ENCODE measurements around the gene SGPP2.

GRCh38 chr2:219567282-219567892 is 4.0 kb downstream of the OBSL1 start:
- RRBS: 78% methylated on average over 10 of the region's 29 CpGs

DNA sequence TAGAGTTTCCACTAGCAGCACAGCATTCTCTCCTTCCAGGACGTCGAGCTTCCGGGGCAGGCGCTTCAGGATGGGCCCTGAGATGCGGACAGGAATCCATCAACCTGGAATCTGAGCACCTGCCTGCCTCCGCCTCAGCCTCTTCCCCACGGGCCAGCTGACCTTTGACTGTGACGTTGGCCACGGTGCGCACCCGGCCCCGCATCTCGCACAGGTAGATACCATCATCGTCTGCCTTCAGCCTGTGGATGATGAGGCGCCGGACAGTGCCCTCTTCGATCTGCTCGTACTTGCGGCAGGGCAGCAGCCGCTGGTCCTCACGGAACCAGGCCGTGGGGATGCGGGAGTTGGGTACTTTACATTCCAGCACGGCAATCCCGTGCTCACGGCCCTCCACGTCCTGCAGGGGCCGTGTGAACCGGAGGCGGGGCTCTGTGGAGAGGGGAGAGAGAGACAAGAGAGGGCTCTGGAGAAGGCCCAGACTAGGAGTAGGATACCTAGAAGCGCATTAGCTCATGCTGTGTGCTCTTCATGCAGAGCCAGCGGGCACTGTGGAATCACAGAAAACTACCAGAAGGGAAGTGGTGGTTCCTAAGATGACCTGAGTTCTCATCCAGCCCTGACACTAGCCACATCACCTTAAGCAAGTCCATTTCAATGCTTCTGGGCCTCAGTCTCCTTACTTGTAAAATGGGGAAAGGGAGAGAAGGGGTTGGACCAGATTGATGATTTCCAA is 3.3 kb downstream of the OBSL1 start:
- RRBS: 91% methylated on average over 9 of the region's 32 CpGs

DNA sequence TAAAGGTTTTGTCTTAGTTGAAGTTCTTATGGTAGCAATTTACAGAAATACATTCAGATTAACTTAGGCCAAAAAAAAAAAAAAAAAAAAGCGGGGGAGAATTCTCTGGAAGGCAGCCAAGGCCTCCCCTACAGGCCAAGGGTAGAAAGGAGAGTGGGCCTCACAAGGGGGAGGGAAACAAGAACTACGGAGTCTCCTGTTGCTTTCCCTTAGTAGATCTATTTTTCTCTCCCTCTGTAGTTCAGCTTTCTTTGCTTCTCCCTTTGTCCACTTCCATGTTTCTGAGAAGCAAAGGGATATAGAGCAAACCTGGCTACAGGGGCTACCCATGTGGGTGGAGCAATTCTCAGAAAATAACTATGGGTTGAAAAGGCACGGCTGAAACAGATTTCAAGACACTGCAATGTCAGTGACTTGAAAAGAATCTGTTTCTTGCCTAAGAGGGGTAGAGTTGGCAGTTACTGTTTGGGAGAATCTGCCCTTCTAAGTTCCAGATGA is 2.3 kb upstream of the STK11IP start:
- RRBS: no CpG with 5 or more reads among the region's 3 CpGs

GRCh38 chr2:219596947-219597437 is 665 bp upstream of the STK11IP start:
- RRBS: no CpG with 5 or more reads among the region's 12 CpGs

GRCh38 chr2:219607903-219608769 is 10.5 kb downstream of the STK11IP start:
- RRBS: 98% methylated on average over 5 of the region's 28 CpGs

DNA sequence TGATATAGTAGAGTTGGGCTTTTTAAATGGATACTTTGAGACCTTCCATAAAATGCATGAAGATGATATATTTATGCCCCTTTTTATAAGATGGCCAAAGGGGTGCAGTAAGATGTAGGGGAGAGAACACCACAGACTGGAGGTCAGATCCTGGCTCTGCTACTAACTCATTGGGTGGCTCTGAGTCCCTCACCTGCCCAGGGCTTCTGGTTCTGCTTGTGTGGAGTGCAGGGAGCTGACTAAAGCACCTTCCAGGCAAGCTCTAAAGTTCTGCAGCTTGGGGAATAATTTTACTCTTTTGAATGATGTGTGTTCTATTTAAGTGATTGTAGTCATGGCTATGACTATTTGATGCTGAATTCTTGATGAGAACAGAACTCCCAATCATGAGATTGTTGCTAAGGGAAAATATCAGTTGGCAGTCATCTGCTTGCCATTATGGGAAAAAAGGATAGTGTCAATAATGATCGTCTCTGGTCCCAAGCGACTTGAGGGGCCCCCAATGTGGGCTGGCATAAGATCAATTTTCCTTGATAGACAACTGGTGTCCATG is 131.5 kb downstream of the SLC4A3 start:
- RRBS: no CpG with 5 or more reads among the region's 2 CpGs

DNA sequence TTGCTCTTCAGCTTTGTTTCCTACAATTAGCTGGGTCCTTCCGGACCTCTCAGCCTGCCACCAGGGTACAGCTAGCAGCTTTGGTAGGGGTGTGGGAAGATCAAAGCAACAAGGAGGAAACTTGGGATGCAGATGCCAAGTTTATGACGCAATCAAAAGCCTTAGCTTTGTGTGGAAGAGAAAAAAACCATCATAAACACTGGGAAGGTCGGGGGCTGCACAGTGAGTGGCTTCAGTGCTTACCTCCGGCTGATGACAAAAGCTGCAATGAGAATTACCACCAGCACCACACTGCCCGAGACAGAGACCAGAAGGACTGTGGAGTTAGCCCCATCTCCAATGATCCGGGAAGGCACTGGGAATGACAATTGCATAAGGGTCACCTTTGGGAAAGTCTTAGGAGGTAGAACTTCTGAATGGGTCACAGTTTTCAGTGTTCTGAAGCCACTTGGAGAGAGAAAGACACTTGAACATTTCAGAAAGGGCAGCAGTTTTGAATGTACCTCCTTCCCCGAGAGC is 116.7 kb downstream of the EPHA4 start:
- RRBS: 82% methylated on average over 2 of the region's 7 CpGs

DNA sequence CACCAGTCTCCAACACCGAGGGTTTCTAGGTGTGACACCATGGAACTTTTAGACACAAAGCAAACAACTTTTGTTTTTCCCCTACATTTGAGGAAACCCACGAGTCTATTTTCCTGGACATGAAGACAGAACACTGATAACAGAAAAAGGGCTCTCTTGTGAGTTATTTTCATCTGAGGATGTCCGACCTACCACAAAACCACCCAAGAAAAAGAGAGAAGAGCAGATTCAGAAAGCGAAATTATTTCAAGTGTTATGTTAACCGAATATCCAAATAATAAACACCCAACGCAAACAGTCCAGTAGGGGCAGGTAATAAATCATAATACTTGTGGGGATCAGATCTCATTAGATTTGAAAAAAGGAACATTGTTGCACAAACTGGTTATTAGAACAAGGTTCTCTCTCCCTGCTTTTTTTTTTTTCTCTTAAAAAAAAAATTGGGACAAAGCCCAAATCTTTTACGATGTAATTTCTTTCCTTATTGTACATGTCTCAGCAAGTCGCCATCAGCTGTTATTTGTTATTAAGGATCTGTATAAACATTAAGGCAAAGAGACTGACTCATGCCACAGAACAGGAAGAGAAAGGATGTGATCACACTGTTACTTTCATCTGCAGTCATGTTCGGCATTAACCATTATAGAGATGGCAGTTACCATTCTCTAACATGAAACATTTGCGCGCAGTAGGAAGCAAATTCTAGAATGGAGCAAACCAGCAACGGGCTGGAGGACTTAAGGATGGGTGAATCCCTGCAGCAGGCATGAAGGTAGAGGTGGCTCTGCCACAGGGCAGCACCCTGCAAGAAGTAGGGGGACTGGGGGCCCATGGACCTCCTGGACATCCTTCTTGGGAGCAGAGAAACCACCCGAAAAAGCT is 42.1 kb downstream of the EPHA4 start:
- RRBS: no CpG with 5 or more reads among the region's 13 CpGs

GRCh38 chr2:222290907-222291900 is 7.6 kb downstream of the PAX3 start:
- RRBS: 8% methylated on average over 12 of the region's 48 CpGs

- RRBS: 2% methylated on average over 47 of the region's 87 CpGs
Observed at GRCh38 chr2:222423796-222424765, at the start of gene SGPP2. Gene SGPP2, plus strand, starts transcription at chr2:222424543.

DNA sequence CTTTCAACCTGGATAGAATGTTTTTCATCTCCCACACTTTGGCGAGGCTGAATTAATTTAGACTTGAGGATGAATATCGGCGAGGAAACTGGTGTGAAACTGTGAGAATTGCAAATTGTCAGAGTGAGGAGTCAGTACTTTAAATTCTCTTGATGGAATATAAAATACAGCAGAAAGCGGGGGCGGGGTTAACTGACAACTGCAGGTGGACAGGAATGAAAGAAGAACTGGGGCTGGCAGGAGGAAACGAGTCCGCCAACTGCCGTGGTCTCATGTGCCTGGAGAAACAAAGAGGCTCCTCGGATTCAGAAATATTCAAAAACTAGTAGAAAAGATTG is 44.2 kb downstream of the MOGAT1 start:
- RRBS: no CpG with 5 or more reads among the region's 9 CpGs

DNA sequence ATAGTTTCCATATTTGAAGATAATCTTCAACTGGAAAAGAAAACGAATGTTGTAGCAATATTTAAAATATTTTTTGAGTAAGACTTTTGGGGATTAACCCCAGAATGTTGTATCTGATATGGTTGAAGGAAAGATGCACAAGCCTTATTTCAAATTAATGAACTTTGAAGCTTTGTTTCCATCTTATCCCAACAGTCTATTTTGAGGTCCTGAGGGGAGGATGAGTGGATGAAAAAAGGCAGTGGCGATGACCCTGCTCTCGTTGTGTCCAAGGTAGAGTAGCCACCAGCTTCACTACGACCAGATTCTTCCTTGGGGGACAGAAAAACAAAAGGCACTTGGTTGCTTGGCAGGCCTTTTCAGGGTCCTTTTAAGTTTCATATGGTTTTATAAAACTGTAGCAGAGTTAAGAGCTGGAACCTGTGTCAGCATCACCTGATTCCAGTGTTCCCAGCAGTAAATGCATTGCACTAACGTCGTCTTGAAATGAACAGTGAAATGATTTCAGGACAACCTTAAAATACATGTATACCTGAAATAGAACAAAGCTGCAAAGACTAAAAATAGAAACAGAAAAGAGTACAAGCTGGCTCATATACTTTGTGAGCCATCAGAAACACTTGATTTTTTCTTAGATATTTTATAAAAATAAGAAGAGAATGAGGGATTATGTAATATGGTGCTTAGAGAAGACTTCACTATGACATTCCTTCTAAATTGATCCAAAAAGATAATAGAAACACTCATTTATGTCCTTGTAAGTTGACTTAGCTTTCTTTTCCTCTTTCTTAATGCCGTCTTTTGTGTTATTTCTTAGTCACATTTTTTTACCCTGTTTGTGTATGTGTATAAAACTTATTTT is 51.9 kb downstream of the ACSL3 start:
- RRBS: no CpG with 5 or more reads among the region's 7 CpGs

GRCh38 chr2:223050711-223051674 is 997 bp upstream of the KCNE4 start:
- RRBS: no CpG with 5 or more reads among the region's 14 CpGs

DNA sequence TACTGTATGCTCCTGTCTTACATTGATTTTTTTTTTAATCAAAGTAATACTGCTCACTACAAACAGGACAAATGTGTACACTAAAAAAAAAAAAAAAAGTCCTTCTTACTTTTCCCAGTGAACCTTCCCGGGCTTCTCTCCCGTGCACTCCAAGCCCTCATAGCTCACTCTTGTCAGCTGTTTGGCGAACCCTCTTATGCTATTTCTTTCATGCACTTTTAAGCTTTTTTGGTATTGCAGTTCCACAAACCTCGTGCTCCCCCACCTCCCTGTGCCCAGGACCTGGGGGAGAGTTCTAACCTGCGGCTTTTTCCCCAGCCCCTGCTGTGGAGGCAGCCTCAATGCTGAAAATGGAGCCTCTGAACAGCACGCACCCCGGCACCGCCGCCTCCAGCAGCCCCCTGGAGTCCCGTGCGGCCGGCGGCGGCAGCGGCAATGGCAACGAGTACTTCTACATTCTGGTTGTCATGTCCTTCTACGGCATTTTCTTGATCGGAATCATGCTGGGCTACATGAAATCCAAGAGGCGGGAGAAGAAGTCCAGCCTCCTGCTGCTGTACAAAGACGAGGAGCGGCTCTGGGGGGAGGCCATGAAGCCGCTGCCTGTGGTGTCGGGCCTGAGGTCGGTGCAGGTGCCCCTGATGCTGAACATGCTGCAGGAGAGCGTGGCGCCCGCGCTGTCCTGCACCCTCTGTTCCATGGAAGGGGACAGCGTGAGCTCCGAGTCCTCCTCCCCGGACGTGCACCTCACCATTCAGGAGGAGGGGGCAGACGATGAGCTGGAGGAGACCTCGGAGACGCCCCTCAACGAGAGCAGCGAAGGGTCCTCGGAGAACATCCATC is 721 bp downstream of the KCNE4 start:
- RRBS: 95% methylated on average over 6 of the region's 38 CpGs

DNA sequence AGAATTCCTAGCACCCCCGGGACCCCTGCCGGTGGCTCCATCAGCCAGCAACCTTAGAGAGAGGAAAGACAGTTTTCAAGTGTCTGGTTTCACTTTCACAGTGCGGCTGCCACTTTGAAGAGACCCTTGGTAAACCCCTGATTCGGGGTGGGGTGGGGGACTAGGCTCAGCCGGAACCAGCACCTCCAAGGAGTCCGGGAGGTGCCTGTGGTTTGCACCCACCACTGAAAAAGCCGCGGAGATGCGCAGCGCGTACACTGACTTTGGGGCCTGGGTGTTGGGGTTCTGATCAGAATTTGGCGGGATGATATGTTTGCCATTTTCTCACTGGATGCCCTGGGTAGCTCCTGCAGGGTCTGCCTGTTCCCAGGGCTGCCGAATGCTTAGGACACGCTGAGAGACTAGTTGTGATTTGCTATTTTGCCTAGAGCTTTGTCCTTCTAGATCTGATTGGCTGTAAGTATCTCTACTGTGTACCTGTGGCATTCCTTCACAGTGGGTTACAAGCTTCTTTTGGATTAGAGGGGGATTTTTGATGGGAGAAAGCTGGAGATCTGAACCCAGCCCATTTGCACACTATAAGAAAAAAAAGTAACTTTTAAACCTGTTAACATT is 1.4 kb downstream of the KCNE4 start:
- RRBS: no CpG with 5 or more reads among the region's 14 CpGs

- RRBS: no CpG with 5 or more reads among the region's 5 CpGs
Observed at GRCh38 chr2:223896629-223897159, 48.4 kb downstream of the WDFY1 start.

- RRBS: no CpG with 5 or more reads among the region's 5 CpGs
Observed at GRCh38 chr2:224448983-224449520, 47.1 kb upstream of the FAM124B start.

DNA sequence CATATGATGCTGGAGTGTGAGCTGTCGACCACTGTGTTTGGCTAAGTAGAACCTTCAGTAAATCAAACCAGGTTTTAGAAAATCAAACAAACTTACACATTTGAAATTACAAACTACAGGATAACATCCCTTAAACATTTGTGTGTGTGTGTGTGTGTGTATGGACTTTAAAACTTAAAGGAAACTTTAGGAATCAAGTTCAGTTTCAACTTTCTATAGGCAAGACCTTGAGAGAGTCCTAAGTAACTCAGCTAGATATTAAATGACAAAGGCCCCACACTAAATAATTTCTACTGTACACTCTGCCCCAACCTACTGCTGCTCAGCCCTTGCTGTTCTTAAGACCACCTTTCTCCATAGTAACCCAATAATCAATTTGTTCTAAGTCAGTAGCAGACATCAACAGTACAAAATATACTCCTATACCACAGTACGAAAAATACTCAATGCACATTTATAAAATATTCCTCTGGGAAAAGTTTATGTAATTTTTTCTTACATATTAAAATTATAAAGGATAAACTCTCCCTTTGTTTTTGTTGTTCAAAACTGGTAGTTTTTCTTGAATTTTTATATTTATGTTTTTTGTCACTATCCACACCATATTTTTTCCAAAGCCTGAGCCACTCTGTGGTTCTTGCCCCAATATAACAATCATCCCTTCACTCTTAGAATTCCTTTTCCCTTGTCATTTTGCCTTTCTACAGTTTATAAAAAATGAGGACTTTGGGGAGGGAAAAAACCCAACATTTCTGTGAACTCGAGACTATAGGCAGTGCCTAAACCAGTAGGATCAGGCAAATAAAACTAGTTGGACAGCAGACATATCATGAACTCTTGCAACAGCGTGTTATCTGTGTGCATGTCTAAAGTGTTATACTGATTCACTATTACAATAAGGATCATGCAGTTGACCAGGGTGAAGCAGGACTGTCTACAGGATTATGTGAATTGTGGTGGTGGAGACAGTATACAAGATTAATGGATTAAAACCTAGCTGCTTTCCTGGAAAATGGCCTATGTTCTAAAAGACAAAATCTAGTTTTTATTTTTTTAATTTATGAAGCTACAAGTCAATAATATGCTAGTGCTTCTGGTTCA is 87.0 kb downstream of the CUL3 start:
- RRBS: no CpG with 5 or more reads among the region's 4 CpGs

- RRBS: no CpG with 5 or more reads among the region's 3 CpGs
Observed at GRCh38 chr2:224499516-224499983, 85.6 kb downstream of the CUL3 start.